Umbilical cord (tissue), 2 donors: ENCODE data around the gene MANF.

DNA sequence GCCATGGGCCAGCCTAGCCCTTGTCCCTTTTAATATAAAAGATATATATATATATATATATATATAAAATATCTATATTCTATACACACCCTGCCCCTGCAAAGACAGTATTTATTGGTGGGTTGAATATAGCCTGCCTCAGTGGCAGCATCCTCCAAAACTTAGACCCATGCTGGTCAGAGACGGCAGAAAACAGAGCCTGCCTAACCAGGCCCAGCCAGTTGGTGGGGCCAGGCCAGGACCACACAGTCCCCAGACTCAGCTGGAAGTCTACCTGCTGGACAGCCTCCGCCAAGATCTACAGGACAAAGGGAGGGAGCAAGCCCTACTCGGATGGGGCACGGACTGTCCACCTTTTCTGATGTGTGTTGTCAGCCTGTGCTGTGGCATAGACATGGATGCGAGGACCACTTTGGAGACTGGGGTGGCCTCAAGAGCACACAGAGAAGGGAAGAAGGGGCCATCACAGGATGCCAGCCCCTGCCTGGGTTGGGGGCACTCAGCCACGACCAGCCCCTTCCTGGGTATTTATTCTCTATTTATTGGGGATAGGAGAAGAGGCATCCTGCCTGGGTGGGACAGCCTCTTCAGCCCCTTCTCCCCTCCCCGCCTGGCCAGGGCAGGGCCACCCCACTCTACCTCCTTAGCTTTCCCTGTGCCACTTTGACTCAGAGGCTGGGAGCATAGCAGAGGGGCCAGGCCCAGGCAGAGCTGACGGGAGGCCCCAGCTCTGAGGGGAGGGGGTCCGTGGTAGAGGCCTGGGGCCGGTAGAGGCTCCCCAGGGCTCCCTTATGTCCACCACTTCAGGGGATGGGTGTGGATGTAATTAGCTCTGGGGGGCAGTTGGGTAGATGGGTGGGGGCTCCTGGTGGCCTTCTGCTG, 3.0 kb upstream of the GNAT1 start:
- RAMPAGE, long total RNA: no peak

- RAMPAGE, long total RNA: no peak
Measured at GRCh38 chr3:50226851-50227910, 8.8 kb upstream of the GNAI2 start.

DNA sequence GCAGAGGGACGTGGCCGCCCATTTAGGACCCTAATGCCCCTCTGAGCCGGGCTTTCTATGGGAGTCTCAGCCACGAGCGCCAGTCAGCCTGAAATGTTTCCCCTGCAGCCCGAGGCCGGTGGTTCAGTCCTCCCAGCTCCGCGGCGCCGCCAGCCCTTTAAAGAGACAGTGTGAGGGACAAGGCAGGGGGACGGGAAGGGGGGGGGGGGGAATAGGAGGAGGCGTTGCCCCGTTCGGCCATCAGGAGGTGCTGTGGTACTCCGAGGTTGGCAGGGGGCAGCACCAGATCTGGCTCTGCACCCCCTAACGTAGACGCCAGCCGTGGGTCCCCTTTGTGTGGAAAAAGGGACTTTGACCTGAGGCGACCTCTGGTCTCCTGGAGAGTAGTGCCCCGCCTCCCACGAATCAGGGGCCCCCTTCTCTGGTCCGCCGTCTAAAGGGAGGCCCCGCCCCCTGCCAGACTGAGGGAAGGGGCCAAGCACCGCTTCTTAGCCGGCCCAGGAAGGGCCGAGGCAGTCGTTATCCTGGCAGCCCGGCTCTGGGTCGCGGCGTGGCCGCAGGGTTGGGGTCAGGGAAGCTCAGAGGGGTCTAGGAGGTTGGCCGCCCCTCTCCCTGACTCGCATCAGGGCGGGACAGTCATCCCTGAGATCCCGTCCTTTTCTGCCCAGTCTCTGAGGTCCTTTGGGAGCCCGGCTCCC, 777 bp downstream of the HYAL2 start:
- RAMPAGE, long total RNA: no peak

DNA sequence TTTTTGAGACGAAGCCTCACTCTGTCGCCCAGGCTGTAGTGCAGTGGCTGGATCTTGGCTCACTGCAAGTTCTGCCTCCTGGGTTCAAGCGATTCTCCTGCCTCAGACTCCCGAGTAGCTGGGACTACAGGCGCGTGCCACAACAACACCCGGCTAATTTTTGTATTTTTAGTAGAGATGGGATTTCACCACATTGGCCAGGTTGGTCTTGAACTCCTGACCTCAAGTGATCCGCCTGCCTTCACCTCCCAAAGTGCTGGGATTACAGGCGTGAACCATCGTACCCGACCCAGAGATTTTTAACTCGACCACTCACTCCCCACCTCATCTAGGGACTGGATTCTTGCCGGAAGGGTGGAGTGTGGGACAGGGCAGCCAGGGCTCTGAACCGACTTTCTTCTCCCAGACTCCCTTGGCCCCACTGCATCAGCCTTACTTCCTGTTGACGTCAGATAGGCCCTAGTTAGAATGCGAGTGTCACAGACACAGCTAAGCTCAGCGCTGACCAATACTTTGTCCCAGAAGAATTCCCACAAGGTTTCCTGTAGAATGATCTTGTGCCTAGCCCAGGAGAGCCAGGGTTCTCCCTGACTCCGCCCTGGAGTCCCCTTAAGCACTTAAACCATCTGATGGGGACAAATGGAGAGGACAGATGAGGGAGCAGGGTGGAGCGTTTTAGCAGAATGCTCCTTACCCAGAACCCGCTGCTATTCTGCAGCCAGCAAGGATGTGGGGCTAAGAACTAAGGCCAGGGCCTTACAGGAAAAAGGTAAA, 5.7 kb upstream of the TUSC2 start:
- RAMPAGE, long total RNA: no peak

DNA sequence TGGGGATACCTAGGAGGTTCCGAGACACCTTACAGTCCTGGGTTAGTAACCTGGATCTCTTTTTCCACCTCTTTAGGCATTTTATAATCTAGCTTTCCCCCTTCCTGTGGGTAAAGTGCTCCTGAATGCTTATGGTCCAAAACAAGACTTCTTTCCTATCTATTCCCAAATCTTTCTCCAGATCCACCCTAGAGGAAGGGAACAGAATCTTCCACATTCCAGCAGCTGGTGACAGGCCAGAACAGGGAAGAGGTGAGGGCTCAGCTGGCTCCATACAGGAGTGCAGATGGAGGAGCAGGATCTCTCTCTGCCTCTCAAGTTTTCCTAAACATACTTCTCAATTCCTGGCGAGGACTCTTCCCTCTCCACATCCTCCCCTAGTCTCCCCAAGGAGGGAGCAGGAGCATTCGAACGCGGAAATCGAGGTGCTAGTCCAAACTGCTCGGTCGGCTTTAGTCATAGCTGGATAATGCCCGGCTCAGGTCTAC, 4.2 kb downstream of the RASSF1 start:
- RAMPAGE, long total RNA: no peak

DNA sequence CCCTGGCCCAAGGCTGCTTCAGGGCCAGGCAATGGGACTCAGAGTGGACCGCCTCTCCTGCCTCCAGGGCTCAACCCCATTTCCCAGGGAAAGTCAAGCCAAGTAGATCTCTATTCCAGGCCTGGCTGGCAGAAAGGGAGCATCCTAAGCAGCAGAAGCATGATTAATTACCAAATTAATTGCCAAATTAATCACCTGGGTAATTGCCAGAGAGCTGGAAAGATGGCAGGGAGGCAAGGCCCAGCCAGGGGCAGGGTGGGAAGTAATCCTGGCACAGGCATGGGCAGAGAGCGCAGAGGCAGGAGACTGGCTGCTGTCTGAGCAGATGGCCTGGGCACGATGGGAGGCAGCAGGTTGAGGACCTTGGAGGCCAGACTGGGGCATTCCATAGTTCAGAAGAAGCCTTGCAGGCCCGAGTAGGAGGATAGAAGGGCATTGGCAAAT, 20.5 kb downstream of the C3orf18 start:
- RAMPAGE, long total RNA: no peak

GRCh38 chr3:50605886-50606601, 5.5 kb downstream of the CISH start:
- RAMPAGE, long total RNA: no peak

GRCh38 chr3:50625956-50626590, 9.1 kb downstream of the MAPKAPK3 start:
- RAMPAGE, long total RNA: no peak

GRCh38 chr3:50651247-50651446, 23.6 kb upstream of the DOCK3 start:
- RAMPAGE, long total RNA: no peak

DNA sequence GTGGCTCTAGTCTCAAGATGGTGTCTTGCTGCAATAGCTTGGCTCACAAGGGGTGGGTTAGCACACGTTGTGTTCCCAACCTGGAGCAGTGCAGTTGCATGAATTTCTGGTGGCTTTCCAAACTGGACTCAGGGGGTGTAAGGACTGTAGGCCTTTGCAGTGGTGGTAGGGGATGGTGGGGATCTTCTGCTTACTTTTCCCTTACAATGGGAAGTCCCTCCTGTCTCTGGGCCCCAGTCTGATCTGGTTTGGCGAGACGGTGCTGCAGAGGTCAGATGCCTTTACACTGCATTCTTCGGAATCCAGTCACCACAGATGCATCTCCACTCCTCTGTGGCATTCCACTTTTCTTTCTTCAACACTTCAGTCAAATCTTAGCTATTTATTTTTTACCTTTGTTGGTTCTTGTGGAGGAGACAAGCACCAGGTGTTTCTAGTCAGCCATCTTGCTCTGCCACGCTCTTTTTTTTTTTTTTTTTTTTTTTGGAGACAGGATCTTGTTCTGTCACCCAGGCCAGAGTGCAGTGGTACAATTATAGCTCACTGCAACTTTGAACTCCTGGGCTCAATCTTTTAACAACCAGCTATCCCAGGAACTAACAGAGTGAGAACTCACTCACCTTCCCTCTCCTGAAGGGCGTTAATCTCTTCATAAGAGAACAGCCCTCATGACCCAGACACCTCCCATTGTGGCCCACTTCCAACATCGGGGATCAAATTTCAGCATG, 132.2 kb downstream of the DOCK3 start:
- RAMPAGE, long total RNA: no peak

GRCh38 chr3:51249106-51249387, 136.0 kb upstream of the MANF start:
- RAMPAGE, long total RNA: no peak

DNA sequence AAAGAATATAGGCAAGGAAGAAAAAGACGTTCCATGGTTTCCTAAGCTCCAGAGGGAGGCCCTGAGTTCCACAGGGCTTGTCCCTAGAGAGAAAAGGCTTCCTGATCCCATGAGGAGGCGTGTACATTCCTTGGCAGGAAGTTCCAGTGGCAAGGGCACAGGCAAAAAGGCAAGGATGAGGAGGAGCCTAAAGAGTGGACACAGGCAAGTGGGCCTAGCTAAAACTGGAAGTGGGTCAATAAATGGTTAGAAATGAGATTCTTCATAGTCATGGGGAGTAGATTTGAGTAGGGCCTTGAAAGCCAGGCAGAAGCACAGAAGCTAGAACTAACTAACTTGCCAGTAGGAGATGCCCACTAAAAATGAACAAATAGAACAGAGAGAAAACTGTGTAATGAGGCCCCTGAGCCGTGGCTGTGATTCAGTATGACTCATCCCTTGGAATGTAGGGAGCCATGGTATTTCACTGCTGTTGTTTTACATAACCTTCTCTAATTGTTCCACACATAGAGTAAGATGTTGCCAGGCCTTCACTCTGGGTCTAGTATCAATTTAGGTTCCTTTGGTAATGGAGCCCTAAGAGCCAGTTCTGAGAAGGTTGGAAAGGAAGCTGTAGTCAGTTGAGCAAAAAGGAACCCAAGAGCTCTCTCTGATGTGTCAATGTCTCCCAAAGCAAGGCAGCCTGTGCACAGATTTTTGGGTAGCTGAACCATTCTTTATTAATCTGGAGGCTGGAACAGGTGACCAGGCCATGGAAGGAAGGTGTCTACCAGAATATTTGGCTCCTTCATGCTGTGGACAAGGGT, 44.6 kb upstream of the MANF start:
- RAMPAGE, long total RNA: no peak

DNA sequence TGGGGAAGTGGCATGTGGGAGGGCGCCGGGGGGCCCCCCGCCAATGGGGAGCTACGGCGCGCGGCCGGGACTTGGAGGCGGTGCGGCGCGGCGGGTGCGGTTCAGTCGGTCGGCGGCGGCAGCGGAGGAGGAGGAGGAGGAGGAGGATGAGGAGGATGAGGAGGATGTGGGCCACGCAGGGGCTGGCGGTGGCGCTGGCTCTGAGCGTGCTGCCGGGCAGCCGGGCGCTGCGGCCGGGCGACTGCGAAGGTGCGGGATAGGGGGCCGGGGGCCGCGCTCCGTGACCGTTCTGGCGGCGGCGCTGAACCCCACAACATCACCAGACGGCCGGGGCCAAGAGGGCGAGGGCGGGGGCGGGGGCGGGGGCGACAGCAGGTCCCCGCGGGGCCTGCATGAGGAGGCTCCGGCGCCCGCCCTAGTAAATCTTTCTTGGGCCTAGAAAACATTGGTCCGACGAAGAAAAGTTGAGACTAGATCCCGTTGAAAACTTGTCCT, at the start of gene MANF:
TSS of gene MANF (plus strand) at position 104 of the 495 bp plus-strand sequence.
- RAMPAGE, long total RNA: start-site peak on the plus strand centred at position 121 of the sequence, 57 bp wide, 15 and 19 reads in 2 replicates

DNA sequence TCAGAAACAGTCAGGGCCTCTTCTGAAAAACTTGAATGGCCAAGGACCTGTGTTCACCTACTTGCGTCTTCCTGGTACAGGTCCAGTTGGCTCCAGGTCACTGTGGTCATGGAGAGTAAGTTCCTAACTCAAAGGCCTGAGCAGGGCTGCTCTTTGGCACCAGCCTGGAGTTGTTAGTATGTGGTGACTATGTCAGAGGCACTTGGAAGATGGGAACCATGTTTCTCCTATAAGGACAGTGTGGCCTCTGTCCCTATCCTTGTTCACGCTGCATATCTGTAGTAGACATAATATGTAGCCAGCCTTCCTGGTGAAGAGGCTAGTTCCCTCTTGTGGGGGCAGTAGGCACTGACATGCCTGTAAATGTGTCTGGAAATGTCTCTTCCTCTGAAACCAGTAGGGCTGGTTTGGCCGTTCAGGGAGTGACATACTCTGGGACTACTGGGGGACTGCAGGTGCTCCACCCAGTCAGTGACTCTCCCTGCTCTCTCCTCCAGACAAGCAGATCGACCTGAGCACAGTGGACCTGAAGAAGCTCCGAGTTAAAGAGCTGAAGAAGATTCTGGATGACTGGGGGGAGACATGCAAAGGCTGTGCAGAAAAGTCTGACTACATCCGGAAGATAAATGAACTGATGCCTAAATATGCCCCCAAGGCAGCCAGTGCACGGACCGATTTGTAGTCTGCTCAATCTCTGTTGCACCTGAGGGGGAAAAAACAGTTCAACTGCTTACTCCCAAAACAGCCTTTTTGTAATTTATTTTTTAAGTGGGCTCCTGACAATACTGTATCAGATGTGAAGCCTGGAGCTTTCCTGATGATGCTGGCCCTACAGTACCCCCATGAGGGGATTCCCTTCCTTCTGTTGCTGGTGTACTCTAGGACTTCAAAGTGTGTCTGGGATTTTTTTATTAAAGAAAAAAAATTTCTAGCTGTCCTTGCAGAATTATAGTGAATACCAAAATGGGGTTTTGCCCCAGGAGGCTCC, 2.4 kb upstream of the RBM15B start:
- RAMPAGE, long total RNA: no peak

- RAMPAGE, long total RNA: no peak
Measured at GRCh38 chr3:51391423-51392526, 690 bp downstream of the RBM15B start.

- RAMPAGE, long total RNA: no peak
Measured at GRCh38 chr3:52053519-52053814, 2.9 kb downstream of the DUSP7 start.

- RAMPAGE, long total RNA: no peak
Measured at GRCh38 chr3:52108218-52108482, 46.1 kb downstream of the POC1A start.

DNA sequence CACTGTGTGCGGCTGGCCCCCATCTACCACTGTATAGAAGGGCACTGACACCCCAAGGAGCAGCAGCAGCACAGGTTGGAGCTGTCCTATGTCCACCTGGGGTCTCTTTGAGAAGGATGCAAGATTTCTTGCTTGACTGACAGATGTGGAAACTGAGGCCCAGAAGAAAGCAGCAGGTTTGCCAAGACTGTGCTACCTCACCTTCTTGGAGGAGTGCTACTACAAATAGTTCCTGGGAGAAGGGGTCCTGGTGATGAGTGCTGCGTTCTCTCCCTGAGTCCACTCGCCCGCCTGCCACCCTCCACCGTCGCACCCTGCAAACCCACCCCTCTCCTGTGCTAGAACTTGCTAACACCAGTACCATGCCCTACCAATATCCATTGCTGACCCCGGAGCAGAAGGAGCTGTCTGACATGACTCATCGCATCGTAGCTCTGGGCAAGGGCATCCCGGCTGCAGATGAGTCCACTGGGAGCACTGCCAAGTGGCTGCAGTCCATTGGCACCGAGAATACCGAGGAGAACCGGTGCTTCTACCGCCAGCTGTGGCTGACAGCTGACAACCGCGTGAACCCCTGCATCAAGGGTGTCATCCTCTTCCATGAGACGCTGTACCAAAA, 5.0 kb upstream of the ALAS1 start:
- RAMPAGE, long total RNA: no peak

DNA sequence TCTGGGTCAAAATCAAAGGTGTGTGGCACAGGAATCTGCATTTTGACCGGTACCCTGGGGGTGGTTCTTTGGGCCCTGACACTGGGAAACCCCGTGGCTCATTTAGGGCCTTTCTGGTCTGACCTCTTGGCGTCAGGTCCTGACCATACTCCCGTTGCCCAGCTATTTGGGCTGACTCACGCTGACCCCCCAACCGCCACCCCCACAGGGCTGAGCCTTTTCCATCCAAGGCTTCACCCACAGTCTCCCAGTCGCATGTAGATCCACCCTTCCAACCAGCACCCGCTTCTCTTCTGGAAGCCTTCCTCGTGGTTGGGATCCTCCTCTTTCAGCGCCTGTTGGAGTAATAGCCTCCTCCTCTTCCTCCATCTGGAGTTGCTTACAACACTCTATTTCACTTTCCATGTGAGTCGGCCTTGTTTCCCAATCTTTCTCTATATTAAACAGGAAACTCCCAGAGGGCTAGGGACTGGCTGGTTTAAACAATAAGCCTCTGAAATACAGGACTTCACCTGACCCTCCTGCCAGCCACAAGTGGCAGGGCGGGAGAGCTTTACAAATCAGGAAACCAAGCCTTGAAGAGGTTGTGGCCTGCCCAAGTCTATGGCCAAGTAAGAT, 2.1 kb upstream of the ALAS1 start:
- RAMPAGE, long total RNA: no peak

DNA sequence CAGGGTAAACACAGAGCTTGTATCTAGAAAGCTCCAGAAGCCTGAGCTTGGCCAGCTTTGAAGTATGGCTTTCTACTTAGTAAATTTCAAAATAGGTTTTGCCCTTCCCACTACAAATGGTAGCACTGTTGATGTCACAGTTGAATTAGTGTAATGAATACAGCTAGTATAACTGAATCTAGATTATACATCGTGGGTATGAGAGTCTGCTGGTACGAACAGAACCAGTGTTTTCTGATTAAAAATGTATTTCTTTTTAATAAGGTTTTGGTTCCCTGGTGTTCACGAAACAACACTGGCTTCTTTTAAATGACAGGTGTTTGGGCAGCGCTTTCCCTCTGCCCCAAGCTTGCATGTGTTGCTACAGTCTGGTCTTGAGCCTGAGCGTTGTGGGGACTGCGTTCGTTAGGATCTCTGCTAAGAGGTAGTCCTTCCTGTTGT, 13.6 kb downstream of the TLR9 start:
- RAMPAGE, long total RNA: no peak